ENCODE results near the genes CNTN5 and YAP1.

DNA sequence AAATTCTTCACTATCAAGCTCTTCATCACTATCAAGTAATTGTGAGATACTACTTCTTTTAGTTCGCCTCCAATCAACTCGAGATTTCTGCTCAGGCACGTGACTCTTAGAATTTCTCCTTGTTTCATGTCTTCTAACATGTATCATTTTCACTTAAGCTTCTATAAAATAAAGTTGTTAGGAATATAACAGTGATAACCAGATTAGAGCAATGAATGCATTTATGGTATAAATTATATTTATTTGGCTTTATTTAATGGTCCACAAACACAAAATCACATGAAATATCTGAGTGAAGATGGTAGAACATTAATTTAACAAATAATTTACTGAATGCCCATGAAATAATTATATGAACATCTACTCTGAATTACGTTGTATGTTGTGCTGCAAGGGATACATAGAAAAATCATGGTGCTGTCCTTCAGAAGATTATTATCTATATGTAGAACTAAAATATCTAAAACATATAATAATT lies 5.1 kb downstream of the CCDC82 start:
- RRBS: no CpG with 5 or more reads among the region's 4 CpGs

DNA sequence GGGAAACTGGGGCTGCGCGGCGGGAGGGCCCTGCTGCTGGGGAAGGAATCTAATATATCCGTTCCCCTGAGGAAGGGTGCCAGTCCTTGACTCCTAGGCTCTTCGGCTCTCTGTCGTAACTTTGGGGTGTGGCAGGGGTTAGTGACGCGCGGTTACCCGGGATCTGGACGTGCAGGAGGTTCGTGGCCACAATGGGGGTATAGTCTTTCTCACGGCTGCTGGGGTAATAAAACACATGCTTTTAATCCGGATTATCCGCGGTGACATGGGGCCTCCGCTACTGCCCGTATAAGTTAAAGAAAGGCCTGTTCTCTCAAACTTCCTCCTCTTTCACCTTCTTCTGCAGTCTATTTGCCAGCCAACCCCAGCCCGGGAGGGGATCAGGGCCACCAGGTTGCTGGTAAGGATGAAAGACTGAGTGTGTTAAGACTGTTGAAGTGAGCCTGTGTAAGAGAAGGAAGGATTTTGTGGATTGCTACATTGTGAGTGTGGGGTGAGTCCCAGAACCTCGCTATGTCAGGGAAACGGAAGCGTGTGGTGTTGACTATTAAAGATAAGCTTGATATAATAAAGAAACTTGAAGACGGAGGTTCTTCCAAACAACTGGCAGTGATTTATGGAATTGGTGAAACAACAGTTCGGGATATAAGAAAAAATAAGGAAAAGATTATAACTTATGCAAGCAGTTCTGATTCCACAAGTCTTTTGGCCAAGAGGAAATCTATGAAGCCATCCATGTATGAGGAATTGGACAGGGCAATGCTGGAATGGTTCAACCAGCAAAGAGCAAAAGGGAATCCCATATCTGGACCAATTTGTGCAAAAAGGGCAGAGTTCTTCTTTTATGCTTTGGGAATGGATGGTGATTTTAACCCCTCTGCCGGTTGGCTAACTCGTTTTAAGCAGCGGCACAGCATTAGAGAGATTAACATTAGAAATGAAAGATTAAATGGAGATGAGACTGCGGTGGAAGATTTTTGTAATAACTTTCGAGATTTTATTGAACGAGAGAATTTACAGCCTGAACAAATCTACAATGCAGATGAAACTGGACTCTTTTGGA lies 655 bp downstream of the JRKL start:
- RRBS: 1% methylated on average over 4 of the region's 30 CpGs

DNA sequence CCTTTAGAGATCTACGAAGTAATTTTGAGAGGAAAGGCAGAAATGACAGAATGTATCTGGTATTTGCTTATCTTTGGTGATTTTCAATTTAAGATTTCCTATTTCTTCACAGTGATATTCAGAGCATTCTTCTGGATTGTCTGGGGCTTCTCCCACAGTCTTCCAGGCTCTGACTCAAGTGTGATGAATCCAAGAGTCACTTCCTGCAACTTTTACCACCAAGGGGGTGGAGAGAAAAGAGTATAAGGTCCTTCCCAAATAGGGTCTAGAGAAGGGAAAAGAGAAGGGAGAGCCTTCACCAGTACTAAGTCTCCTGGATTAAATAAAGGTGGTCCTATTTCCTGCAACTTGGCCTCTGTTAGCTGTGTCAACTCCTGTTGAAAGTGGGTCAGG lies 1054.6 kb upstream of the CNTN5 start:
- RRBS: no CpG with 5 or more reads among the region's 1 CpG

DNA sequence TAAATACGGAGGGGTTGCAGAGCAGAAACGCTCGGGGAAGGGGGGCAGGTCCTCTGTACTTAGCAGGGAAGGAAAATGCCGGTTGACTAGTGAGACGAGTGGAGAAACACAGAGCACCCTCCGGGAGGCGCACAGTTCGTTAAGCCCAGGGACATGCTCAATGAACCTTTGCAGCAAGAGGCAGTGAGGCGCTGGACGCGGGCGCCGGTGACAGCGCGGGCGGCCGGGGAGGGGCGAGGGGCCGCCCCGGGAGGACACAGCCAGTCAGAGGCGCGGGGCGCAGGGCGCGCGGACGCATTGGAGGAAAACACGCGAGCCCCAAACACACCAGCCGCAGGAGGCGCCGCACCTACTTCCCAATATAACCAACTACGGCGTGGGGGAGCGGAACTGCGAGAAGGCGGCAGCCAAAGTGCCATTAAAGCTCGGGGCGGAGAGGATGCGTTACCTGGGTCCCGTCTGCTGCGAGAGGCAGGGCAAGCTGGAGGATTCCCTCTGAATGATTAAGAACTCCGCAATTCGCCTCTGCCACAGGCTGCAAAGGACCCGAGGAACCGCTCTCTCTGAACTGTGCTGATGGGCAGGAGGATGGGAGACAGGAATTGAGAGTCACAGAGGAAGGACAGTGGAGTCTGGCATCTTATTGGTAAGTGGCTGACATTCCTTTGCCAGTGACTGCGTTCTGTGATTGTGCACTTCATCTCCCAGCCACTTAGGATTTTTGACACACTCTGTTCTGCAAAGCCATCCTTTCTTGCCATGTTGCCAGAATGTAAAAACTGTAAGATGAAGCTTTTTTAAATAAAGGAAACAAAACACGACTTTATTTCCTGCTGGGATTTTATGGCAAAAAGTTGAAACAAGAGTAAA lies at the start of gene CNTN5:
CNTN5 (plus strand) TSS at position 325 of the 870 bp plus-strand sequence.
- RRBS: 1% methylated on average over 10 of the region's 48 CpGs

- RRBS: no CpG with 5 or more reads among the region's 8 CpGs
These were observed 49.2 kb downstream of the CNTN5 start for GRCh38 chr11:99069926-99070305.

GRCh38 chr11:100774785-100775483 lies 87.8 kb downstream of the ARHGAP42 start:
- RRBS: no CpG with 5 or more reads among the region's 7 CpGs

- RRBS: no CpG with 5 or more reads among the region's 5 CpGs
These were observed 6.5 kb downstream of the PGR start for GRCh38 chr11:101122910-101123635.

- RRBS: no CpG with 5 or more reads among the region's 1 CpG
These were observed 142.3 kb downstream of the TRPC6 start for GRCh38 chr11:101441481-101441867.

DNA sequence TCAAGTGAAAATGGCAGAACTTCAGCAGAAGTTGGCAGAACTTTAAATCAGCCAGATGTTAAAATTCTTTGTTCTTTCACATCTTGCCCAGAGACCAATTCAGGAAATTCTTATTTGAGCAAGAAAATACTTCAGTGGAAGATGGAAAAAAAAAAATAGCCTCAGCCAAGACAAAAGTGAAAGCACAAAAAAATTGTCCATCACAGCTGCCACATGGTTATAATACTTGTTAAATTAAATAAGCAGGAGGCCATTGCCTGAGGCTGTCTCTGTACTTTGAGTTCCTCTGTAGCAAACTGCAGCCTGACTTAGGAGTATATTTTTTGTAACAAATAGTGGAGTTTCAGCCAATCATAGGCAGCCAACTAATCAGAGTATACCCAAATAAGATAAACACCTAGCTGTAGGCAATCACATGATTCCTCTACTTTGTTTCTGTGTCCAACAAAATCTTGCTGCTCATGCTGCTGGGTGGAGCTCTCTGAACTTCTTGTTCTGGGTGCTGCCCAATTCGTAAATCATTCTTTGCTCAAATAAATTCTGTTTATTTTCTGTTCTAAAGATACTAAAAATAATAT lies 5.2 kb upstream of the CEP126 start:
- RRBS: no CpG with 5 or more reads among the region's 1 CpG

DNA sequence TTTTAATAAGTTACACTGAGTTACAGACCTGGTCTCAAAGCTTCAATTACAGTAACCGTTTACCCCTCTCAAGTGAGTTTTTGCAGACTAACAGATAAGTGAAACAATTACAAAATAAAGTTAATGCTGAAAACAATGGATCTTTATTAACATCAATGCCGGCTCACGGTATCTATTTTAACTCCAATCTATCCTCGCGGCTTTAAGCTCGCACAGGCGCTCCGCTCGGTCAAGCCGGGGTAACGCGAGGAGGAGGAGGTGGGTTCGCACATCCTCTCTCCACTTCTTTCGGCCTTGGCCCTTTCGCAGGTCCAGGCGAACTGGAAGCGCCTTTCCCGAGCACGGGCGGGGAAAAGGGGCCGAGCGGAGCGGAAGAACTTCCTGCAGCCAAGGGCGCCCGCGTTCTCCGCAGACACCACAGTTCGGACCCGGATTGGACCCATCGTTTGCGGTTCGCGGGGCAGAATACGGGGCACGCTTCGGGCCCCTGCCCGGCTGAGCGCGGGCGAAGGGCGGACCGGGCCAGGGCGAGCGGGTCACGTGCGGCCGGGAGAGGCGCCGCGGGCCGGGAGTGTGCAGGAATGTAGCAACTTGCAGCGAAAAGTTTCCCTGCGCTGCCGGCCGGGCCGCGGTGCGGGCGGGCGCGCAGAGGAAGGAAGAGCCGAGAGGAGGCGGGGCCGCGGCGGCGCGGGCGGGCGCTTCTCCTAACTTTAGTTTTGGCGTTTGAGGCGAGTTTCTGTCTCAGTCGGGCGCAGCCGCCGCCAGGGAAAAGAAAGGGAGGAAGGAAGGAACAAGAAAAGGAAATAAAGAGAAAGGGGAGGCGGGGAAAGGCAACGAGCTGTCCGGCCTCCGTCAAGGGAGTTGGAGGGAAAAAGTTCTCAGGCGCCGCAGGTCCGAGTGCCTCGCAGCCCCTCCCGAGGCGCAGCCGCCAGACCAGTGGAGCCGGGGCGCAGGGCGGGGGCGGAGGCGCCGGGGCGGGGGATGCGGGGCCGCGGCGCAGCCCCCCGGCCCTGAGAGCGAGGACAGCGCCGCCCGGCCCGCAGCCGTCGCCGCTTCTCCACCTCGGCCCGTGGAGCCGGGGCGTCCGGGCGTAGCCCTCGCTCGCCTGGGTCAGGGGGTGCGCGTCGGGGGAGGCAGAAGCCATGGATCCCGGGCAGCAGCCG lies at the start of gene YAP1:
YAP1 (plus strand) TSS at position 741 of the 1,163 bp plus-strand sequence.
- RRBS: 3% methylated on average over 47 of the region's 120 CpGs

DNA sequence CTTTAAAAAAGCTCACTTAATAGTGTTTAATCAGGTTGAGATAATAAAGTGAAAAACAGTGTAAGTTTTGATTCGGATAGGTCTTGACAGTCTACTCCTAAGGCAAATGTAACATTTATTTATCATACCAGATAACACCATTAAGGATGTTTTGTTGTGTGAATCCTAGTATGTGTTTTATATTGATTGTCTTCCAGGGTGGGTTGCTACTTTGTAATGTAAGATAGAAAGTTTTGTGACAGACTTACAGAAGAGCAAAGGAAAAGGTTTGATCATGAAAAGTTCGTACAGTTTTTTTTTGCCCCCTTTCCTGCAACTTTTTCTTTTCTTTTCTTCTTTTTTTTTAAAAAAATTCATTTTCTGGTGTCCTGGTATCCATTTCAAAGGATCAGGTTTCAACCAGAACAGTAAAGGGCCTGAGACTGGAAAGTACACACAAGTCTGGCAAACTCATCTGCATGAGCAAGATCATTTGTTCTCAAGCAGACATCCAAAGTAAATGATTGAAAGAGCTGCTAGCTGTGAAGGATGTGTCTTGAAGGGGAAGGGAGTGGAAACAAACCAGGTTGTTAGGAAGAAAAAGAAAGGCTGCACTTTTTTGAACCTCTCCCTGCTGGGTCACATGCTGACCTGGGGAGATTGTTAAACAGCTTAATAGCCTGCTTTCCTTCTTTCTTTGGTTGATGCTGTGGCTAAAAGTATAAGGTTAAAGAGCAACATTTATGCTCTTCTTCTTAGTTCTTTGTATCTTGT lies 5.2 kb downstream of the YAP1 start:
- RRBS: no CpG with 5 or more reads among the region's 2 CpGs

GRCh38 chr11:102172163-102173186 lies 62.2 kb downstream of the YAP1 start:
- RRBS: no CpG with 5 or more reads among the region's 8 CpGs

DNA sequence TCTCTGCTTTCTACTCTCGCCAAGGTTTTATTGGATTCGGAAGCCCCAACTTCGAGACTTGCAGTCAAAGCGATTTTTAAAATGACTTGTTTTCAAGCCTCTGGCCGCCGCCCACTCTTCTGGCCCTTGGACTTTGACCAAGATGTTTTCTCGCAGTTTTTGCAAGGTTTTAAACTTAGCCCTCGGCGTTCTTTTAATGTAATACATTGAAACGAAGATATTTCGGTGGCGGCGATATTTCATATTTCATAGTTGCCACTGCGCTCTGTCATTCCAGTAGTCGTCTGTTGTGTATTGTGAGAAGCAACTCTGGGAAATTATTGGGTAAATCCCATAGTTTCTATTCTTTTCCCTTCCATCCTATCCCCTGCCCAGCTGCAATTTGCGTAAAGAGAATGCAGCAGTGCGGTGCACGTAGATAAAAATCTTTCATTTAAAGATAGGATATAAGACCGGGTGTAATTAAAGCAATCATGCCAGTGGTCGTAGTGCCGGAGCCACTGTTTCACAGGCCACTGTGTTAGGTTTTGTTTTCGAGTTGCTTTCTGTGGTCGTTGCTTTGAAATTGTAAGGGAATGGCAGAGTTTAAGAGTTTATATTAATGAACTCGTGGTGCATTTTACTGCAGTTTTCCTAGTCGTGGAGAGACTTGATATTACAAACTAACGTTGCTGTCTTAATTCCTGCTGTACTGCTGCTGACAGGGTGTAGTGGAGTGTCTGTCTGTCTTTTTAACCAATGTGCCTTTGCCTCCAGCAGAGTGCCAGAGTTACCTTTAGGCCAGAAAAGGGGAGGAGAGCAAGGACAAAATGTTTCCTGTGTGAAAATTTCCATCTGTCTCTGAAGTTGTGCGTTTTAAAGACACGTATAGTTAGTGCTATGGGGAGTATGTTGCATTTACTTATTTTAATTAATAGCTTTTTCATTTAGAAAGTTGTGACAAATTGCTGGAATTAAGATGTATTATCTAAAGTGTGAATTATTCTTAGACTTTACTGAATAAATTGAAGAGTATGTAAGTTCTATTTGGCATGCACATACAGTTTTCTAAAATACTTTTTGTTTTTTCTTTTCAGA lies 846 bp downstream of the BIRC2 start:
- RRBS: 0% methylated on average over 3 of the region's 28 CpGs

DNA sequence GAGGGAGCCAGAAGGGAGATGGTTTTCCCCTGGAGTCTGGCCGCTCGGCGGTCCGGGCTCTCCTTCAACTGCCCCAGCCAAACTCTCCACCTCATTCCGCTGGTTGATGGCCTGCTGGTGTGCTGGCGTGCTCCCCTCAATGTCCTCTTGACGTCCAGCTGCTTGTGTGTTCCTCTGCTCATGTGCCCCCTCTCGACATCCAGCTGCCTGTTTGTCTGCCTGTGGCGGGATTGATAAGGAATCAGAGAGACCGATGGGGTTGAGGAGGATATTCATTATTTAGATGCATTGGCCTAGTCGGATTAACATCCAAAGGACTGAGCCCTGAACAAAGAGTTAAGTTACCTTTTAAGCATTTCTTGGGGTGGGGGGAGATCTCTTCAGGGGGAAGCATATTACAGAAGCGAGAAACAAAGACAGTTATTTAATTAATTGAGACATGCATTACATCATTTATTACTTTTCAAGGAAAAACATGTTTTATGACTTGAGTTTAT lies 37.8 kb downstream of the BIRC2 start:
- RRBS: no CpG with 5 or more reads among the region's 12 CpGs

DNA sequence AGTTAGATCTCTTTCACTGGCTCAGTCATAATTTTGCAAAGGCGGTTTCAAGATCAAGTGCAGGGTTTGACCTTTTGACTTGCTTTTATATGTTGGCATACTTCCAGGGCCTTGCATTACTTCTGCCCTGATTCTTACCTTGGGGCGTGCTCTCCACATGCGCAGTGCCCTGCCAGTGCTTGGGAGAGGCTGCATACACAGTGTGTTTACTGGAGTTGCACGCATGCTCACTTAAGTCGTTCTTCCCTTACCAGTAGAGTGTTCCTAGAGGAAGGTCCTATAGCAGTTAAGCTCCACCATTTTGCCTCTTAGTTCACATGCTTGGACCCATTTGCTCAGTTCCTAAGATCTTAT lies 21.0 kb upstream of the TMEM123 start:
- RRBS: no CpG with 5 or more reads among the region's 5 CpGs

GRCh38 chr11:102640676-102641422 lies 15.7 kb upstream of the MMP20 start:
- RRBS: no CpG with 5 or more reads among the region's 9 CpGs

DNA sequence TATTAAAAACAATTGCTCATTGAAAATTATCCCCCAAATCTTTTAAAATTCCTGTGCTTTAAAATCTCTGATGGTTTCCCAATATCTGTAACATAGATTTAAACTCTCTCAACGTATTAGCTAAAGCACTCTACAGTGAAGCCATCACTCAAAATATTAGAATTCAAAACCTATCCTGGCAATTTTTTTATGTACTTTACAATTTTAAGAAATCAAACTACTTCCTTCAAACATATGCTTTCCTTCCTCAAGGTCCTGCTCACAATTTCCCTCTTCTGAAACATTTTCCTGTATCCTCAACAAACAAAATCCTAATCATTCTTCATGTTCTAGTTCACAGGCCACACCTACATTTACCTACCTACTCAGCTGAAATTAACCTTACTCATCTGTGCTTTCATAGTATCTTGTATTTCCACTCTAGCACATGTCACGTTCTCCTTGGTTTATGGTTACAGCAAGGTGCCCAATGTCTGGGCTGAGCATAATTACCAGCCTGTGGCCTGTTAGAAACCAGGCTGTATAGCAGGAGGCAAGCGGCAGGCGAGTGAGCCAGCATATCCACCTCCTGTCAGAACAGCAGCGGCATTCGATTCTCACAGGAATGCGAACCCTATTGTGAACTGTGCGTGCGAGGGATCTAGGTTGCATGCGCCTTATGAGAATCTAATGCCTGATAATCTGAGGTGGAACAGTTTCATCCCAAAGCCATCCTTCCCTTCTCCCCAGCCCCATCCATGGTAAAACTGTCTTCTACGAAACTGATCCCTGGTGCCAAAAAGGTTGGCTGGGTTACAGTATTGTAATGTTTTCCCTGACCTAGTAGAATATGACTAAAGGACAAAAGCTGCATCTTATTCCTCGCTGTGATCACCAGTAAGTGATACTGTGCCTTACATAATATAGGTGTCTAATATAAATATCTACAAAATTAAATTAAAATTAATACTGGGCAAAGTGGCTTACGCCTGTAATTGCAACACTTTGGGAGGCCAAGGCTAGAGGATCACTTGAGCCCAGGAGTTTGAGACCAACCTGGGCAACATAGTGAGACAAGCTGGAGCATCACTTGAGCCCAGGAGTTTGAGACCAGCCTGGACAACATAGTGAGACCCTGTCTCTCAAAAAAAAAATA lies 13.1 kb downstream of the DCUN1D5 start:
- RRBS: no CpG with 5 or more reads among the region's 13 CpGs

DNA sequence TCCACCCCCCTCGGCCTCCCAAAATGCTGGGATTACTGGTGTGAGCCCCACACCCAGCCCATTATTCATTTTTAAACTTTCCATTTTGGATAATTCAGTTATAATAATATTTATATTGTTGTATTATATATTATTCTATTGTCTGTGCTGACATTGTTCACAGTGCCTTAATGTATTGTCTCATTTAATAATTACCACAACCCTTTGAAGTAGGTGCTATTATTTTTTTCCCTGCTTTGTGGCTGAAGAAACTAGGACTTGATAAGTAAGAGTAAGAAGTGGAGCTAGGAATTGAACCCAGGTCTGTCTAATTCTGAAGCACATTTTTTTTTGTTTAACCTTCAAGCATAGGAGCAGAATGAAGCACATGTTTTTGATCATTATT lies 62.3 kb downstream of the DYNC2H1 start:
- RRBS: no CpG with 5 or more reads among the region's 1 CpG

- RRBS: no CpG with 5 or more reads among the region's 7 CpGs
These were observed 354.0 kb upstream of the DDI1 start for GRCh38 chr11:103682362-103682843.